LUHMES (cell line): ENCODE measurements around a stretch of chr3.

GRCh38 chr3:71994315-71994842 lies 209.4 kb upstream of the PROK2 start:
- PRO-cap = no peak

GRCh38 chr3:72097017-72097728 lies 312.2 kb upstream of the PROK2 start:
- PRO-cap = no peak

- PRO-cap = no peak
Measured at GRCh38 chr3:72138996-72139238, 354.0 kb upstream of the PROK2 start.

GRCh38 chr3:72150747-72151468 lies 366.0 kb upstream of the PROK2 start:
- PRO-cap = no peak

DNA sequence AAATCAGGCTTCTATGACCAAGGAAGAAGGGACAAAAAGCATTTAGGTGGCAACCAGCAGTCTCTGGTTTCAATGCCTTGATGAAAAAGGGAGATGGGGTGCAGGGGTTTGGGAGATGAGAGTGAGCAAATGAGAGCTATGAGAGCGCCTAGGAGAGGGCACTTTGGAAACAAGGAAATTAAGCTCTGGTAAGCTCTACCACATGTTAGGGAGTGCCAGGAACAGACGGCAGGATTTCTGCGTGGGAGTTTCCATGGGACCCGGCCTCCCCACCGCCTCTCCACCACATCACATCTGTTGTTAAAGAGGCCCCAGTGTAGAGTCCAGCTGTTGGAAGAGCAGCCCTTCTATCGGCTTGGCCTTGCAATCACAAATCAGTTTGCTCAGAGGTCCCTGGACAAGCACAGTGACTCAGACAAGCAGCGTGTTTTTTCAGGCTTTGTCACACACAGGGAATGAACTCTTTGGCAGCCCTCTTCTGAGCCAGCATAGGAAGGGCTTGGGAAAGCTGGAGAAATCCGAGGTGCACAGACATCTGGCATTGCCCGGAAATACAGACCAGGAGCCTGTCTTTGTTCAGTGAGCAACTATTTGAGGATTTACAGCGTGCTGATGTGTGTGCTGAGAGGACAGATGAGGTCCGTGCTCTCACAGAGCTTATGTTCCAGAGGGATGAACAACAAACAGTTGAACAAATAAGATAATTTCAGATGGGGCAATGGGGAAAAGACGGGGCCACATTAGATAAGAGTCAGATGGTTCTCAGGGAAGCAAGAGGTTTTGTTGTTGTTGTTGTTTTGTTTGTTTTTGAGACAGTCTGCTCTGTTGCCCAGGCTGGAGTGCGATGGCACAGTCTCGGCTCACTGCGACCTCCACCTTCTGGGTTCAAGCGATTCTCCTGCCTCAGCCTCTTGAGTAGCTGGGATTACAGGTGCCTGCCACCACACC lies 370.6 kb upstream of the PROK2 start:
- PRO-cap = unidirectional peak, plus-strand start at position 376 of the sequence

DNA sequence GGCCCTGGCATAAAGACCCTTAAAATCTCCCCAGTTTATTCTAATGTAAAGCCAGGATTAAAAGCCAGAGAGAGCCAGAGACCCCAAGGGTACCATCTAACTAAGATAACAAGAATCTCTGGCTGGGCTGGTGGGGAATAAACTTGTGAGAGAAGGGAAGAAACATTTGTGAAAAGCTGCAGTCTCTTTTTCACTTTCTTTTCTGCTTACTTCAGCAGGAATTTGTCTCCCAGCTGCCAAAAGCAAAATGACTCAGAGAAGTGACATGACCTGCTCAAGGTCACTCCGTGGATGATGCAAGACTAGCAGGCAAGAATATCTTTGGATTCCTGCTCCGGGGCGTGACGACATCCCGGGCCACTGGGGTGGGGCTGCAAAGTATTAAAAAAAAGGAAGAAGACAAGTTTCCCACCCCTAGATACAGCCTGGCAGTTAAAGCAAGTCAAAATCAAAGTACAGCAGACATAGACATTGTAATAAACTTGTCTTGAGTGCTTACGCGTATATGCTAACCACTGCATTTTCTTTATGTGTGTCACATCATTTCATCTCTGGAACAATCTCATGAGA lies 485.0 kb upstream of the PROK2 start:
- PRO-cap = no peak

DNA sequence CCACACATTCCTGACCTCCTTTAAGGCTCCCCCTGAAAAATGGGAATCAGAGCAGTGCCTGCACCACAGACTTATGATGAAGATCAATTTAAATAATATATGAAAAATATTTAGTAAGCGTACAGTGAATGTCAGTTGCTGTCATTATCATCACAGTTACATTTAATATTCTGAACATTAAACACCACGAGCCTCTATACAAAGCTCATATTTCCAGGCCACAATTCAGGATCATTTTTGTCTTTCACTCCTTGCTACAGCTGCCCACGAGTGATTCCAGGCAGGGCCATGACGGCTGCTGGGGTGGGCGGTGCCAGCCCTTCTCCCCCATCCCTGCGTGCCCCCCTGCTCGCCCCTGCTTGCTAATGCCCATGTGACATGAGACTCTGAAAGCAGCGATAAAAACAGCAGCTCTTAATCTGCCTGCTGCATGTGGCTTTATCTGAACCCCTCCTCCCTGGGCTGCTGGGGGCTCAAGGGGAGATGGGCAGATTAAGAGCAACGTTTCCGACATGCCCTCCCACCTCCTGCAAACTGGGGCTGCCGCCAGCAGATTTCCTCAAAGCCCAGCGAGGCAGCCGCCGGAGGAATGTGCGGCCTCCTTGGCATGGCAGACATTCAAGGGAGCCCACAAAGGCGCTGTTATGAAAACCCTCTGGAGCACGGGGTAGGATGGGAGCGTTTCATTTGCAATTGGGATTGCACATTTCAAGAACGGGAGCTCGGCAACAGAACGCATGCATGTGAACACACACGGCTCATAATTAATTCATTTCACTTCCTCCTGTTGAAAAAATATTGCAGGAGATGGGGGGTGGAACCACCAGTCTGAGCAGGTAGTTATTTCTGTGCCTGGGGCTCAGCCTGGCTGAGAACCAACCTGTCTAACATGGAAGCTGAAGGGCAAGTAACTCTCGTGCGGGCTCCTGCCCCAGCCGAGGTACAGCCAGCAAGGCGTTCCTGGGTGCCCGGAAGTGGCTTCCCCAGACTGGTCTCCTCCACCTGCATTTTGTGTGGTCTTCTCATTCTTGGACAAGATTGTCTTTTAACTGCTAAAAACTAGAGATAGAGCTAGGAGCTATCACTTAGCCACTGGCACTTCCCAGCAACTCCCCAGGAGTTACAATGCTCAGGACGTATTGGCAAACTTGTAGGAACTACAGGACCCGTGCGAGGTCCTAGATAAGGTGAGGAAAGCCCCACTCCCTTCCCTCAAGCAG lies 504.2 kb upstream of the PROK2 start:
- PRO-cap = no peak

GRCh38 chr3:72388096-72388729 lies 460.0 kb downstream of the SHQ1 start:
- PRO-cap = no peak

GRCh38 chr3:72439497-72439935 lies 408.7 kb downstream of the SHQ1 start:
- PRO-cap = no peak

DNA sequence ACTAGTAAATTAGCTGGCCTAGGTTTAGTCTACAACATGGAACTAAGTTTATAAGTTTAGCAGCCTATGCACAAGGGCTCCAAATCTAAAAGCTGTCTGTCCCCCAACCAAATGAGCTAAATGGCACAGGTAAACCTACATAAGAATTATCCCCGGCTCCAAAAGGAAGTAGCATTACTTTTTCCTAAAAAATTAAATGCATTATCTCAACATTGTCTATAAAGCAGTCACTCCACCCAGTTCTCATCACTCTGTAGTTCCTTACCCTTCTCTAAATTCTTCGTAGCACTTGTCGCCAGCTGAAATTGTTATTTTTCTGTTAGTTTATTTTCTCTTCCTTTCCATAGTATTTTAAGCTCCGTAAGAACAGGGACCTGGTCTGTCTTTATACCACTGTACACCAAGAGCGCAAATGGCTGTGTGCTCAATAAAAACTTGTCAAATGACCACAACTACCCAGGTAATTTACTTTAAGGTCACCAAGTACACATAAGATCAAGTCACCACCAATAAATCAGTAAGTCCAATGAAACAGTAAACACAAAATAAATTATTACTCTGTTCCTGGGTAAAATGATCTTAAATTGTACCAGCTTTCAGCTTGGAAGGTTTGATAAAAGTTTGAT lies 407.1 kb downstream of the SHQ1 start:
- PRO-cap = no peak

GRCh38 chr3:72443585-72444690 lies 404.3 kb downstream of the SHQ1 start:
- PRO-cap = no peak

GRCh38 chr3:72462544-72463079 lies 385.6 kb downstream of the SHQ1 start:
- PRO-cap = no peak

GRCh38 chr3:72928748-72929269 lies 41.0 kb downstream of the GXYLT2 start:
- PRO-cap = no peak

DNA sequence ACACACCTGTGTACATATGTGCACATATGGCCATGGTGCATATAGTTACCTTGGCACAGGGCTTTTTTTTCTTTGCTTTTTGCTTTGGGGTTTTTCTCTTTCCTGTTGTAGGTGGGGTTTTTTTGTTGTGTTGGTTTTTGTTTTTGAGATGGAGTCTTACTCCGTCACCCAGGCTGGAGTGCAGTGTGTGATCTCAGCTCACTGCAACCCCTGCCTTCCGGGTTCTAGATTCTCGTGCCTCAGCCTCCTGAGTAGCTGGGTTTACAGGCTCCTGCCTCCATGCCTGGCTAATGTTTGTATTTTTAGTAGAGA lies 30.8 kb upstream of the PPP4R2 start:
- PRO-cap = no peak

GRCh38 chr3:72967468-72967974 lies 29.1 kb upstream of the PPP4R2 start:
- PRO-cap = no peak

DNA sequence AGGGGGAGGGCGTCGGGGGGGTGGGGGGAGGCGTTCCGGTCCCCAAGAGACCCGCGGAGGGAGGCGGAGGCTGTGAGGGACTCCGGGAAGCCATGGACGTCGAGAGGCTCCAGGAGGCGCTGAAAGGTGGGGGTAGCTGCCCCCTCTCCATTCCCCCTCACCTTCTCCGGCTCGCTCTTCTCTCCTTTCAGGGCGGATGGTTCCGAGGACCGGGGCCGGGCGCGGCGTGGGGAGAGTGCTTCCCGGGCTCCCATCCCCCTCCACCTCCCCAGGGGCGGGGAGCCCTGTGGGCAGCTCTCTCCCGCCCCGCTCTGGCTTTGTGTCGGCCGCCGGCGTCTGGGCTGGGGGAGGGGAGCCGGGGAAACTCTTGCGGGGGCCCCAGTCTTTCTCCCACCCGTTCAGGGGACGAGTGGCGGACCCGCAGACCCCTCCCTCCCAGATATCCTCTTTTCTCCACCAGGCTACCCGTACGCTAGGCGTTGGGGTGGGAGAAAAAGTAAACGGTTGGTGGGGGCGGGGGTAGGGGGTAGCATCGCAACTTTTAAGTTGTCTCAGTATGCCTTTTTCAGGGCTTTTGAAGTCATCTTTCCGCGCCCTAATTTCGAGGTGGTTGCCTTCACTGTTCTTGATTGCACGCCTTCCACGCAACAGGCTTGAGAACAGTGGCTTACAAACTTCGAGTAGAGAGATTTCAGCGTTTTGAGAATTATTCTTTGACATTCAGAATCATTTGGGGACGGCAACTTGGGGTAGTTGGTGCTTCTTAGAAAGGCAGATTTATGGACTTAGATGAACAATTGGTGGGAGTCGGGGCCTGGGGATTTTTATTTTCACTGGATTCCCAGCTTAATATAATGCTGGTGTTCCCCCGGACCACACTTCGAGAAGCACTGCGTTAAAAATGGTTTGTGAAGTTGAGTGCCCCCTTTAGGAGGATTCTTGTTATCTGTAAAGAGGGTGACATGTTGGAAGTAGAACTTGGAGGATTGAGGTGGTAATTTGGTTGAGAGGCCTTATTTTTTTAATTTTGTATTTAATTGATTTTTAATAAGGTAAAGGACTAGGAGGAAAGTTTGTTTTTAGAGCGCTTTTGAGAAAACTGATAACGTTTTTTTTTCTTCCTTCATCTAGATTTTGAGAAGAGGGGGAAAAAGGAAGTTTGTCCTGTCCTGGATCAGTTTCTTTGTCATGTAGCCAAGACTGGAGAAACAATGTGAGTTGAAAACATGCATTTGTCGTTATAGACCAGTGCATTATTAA lies 765 bp downstream of the PPP4R2 start:
- PRO-cap = no peak

- PRO-cap = no peak
Measured at GRCh38 chr3:73382638-73383667, 241.8 kb downstream of the PDZRN3 start.

DNA sequence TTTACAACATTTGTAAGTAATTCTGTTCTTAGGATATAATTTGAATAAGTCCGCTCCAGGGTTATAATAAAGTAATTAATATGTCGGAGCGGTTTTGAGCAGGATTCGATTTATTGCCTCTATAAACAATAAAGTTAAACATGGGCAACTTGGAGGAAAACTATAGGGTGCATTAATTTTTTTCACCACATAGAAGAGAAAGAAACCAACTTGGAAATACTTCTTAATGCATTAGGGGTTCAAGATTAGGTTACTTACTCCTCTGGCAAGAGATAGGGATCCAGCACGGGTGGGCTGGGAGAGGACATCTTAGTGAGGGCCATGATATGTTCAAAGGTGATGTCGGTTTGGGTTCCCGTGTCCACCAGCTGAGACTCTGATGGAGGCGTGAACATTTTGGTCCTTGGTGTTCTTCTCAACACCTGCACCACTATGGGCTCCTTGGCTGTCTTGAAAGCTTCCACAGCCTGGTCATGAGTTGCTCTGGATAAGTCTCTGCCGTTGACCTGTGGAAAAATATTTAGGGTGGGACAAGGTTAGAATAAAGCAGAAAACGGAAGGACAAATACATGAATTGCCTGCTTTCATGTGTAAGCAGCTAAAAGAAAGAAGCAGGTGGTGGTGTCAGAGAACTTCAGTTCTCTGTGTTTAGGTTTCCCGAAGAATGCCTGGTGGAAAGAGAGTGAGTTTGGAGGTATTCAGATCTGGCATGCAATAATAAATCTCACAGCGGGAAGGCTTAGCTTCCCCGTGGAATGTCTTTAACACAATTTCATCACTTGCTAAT lies 220.7 kb downstream of the PDZRN3 start:
- PRO-cap = no peak

GRCh38 chr3:73511986-73512484 lies 112.7 kb downstream of the PDZRN3 start:
- PRO-cap = no peak

- PRO-cap = no peak
Measured at GRCh38 chr3:73609140-73609547, 15.6 kb downstream of the PDZRN3 start.